Measurements from ENCODE around the gene RIT1.

DNA sequence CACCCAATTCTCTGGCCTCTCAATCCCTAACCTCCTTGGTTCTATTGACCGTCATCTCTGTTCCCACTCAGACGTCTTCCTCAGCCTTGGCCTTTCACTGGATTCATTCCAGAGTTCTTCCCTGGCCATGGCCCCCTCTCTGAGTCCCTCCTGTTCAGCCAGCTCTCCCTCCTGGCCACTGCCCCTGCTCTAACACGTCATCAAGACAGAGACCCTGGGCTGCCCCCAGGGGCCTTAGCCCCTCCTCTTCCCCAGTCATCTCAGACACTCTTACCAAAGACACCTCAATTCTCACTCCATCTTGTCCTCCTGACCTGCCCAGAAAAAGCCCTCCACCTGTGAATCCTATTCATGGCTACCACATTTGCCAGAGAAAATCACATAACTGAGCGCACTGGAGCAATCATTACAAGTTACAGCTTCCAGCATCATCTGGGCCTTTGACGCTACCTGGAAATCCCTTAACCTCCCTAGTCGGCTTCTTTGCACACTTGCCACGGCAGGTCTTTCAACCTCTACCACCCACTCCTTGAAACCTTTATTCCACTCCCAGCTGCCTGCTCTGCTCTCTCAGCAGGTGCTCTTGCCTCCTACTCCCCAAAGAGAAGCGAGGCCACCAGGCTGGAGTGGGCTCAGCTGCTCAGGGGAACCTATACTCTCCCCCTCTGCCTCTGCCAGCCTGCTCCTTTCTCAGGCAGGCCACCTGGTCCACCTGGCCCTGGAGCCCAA lies 14.0 kb downstream of the DCST2 start:
- RRBS, result no CpG with 5 or more reads among the region's 8 CpGs

DNA sequence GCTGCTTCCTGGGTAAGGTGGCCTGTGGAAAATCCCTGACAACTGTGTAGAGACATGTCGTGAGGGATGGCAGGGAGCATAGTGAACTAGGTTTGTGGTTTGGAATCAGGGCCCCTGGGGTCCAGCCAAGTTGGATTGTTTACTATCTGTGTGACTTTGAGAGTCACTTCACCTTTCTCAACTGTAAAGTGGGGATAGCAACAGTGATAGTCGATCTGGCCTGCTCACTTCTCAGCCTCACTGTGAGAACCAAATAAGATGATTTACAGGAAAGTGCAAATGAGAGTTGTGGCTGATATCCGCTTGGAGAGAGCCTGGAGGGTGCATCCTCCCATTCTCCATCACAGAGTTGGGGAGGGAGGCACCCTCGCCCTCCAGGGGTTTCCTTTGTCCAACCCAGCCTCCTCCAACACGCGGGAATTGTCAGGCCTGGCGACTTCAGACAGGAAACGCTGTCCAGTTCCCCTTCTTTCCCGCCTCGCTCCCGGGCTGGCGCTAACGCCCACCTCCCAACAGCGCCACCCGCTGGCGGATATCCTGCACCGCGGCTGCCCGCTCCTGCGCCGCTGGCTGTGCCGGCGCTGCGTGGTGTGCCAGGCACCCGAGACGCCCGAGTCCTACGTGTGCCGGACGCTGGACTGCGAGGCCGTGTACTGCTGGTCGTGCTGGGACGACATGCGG lies 875 bp upstream of the ADAM15 start:
- RRBS, result under 1% methylated on average over 23 of the region's 35 CpGs

GRCh38 chr1:155070651-155071600 lies 7.4 kb downstream of the EFNA4 start:
- RRBS, result 76% methylated on average over 17 of the region's 66 CpGs

DNA sequence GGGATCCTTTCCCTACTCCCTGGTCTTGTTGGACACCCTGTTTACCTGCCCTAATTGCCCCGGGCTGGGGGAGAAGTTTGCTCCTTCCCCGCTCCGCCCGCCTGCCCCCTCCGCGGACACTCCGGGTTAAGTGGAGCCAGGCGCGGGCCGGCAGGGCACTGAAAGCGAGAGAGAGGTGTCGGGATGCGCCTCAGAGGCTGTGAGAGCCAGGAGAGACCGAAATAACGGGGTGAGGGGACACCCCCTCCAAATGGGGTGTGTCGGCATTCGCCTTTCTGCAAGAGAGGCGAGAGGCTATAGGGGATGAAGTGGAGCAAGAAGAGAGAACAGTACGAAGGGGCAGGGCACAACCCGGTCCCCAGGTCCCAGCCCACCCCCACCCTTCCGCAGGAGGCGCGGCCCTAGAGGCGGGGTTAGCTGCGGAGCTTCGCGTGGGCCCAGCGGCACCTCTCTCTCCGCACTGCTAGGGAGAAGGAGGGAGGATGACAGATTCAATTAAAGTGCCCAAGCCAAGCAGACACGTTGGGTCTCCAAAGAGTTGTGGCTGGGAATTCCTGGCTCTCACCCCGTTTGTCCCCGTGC lies 3.8 kb downstream of the EFNA3 start:
- RRBS, result 86% methylated on average over 7 of the region's 32 CpGs

GRCh38 chr1:155176313-155177092 lies 2.9 kb downstream of the TRIM46 start:
- RRBS, result no CpG with 5 or more reads among the region's 8 CpGs

GRCh38 chr1:155195140-155195633 lies 12.5 kb downstream of the THBS3 start:
- RRBS, result under 1% methylated on average over 8 of the region's 30 CpGs

- RRBS, result no CpG with 5 or more reads among the region's 12 CpGs
These were observed 626 bp downstream of the THBS3 start for GRCh38 chr1:155206903-155207638.

DNA sequence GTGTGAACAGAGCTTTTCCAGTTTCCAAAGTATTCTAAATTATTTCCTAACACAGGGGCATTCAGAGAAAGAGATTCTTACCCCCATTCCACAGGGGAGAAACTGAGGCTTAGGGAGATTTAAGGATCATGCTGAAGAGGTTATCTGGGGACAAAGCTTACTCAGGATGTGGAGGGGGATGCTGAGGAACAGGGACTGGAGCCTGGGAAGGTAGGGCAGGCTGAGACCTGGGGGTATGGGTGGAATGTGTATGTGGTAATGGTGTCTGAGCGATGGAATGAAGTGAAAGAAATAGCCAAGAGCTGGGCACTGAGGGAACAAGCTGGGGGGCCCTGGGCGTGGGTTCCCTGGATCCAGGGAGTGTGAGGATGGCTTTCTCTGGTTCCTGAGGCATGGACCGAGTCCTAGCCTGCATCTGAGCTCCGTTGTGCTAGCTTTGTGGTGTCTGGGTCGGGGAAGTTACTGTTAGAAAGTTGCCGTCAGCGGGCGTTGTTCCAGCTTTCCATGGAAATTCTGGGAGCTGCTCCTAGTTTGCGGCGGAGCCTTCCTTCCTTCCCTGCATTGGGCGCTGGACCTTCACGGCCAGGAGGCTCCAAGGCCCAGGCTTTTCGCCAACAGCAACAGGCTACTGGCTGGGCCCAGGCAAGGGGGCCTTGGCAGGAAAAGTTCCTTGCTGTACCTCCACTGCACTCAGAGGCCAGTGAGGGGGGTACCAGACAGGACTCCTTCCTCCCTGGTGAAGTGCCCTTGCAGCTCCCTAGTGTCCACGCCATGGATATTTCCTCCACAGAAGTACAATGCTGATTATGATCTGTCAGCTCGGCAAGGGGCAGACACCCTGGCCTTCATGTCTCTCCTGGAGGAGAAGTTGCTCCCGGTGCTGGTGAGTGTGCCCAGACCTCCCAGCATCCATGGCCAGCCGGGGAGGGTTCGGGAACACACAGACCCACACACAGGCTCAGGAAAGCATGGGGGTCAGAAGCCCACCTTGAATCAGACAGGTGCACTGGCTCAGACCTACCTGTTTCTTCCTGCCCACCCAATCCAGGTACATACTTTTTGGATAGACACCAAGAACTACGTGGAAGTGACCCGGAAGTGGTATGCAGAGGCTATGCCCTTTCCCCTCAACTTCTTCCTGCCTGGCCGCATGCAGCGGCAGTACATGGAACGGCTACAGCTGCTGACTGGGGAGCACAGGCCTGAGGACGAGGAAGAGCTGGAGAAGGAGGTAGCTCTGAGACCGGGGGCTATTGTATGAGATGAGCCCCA lies 3.3 kb downstream of the MTX1 start:
- RRBS, result no CpG with 5 or more reads among the region's 25 CpGs

GRCh38 chr1:155247318-155248369 lies 6.6 kb upstream of the GBA1 start:
- RRBS, result no CpG with 5 or more reads among the region's 26 CpGs

- RRBS, result no CpG with 5 or more reads among the region's 11 CpGs
These were observed 2.9 kb upstream of the RUSC1 start for GRCh38 chr1:155317616-155318440.

DNA sequence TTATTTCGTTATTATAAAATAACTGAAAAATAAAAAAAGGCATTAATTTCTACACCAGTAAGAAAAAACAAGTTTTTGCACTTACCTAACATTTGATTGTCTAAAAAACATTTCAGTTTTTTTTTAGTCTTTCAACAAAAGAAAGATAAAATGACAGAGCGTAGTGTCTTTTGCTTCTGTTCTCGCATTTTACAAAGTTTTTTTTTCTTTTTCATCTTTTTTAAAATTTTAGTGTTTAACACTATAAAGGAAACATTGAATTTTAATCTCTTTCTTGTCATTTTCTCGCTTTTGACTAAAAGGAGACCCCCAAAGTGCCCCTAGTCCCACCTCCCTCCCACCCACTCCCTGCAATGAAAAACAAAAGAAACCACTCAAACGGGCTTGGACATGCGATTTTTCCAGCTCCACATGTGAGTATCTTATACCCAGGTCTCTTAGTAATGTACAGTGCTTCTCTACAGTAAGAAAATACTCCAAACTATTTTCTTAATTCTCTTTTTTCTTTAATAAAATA lies 14.9 kb downstream of the RUSC1 start:
- RRBS, result no CpG with 5 or more reads among the region's 6 CpGs

DNA sequence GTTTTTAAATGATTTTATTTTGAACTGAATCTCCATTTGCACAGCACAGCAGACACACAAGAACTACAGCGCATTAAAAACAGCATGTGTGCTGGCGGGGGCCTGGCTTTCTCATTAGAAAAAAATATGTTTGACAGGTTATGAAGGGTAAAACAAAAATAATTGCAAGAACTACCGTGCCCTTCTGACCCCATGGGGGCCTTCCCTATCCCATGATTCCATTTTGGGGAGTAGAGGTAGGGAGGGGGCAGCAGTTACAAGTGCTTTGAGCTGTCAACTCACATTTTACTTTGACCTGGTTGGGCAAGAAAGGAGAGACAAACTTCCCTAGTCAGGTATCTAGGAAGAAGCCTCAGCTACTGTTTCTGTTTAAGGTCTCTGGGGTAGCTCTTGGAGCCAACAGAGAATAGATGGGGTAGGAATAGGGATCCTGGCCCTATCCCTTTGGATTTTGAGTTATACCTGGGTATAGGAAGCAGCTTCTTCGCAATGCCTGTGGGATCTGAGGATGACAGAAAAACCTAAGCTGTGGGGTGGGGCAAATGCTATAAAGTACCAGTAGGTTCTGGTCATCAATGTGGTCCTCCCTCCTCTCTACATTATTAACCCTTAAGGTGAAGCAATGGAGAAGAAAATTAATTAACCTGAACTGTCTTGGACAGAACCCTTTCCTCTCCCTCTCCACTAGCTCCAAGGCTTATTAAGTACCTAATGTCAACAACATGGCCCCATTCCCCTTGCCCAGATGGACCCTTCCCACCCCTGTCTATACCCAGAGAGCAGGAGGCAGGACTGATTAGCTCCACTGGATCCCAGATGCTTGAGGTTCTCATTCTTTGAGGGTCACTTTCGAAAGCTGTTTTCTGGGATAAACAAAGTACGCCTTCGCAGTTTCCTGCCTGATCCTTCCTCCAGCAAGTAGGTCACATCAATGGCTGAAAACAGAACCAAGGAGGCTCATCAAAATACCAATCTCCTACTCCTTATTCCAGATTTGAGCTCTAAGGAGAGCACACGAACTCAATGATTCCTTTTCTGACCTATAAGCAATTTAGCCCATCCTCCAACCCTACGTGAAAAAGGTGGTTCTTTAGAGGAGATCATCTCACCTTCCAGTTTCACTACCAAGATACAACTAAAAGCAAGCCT lies 16.5 kb downstream of the RUSC1 start:
- RRBS, result no CpG with 5 or more reads among the region's 9 CpGs

- RRBS, result no CpG with 5 or more reads among the region's 2 CpGs
These were observed 106.0 kb downstream of the ASH1L start for GRCh38 chr1:155456571-155456999.

DNA sequence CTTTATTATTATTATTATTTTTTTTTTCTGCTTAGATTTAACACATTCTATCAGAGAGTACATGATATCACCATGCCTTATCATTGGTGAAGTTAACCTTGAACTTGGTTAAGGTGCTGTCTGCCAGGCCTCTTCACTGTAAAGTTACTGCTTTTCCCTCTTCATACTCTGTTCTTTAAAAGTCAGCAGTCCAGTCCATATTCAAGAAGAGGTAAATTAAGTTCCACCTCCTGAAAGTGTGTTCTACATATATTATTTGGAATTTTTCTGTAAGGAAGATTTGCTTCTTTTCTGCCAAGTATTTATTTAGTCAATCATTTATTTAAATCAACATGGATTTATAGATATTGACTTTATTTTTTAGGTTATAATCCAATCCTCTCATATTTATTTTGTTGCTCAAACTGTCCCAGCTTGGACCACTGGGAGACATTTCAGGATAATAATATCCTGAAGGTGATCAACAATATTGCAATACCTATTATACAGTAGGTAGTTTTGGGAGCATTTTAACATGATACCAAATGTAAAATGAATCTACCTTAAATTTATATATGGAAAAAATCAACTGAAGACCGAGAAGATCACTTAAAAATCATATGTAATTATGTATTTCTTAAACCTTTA lies 94.3 kb downstream of the ASH1L start:
- RRBS, result no CpG with 5 or more reads among the region's 1 CpG

GRCh38 chr1:155536004-155536692 lies 26.5 kb downstream of the ASH1L start:
- RRBS, result no CpG with 5 or more reads among the region's 5 CpGs

GRCh38 chr1:155562091-155562248 lies 633 bp downstream of the ASH1L start:
- RRBS, result no CpG with 5 or more reads among the region's 12 CpGs

GRCh38 chr1:155650567-155651035 lies 38.0 kb downstream of the YY1AP1 start:
- RRBS, result no CpG with 5 or more reads among the region's 5 CpGs

GRCh38 chr1:155910587-155911767 lies at the start of gene RIT1:
TSS of gene RIT1 (minus strand) at chr1:155911349.
- RRBS, result under 1% methylated on average over 12 of the region's 44 CpGs

DNA sequence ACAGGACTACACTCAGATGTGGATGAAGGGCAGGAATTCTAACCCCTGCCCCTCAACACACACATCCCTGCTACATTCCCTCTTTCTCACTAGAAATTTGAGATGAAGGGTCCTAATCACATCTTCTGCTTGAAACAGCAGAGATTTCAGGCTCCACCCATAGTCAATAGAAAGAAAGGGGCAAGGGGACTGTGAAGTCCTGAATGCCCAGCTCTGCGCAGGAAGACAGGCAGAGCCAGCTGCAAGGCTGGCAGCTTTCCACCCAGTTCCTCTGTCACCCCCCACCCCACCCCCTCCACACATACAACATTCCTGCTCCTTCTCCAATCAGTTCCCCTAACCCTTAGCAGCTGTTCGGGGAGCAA lies 9.8 kb downstream of the ARHGEF2 start:
- RRBS, result no CpG with 5 or more reads among the region's 2 CpGs

- RRBS, result no CpG with 5 or more reads among the region's 8 CpGs
These were observed 6.3 kb downstream of the ARHGEF2 start for GRCh38 chr1:155971849-155972682.